Hepatocyte (in vitro differentiated cells and primary cell): ENCODE measurements around the genes CCDC27 and ACOT7.

- RAMPAGE, long total RNA: no peak
- RRBS: no CpG with 5 or more reads among the region's 14 CpGs
These were observed 50.8 kb downstream of the MEGF6 start for GRCh38 chr1:3560483-3560990.

GRCh38 chr1:3740969-3741876 is 11.0 kb upstream of the CCDC27 start:
- RAMPAGE, long total RNA: no peak
- RRBS: 97% methylated on average over 1 of the region's 21 CpGs

DNA sequence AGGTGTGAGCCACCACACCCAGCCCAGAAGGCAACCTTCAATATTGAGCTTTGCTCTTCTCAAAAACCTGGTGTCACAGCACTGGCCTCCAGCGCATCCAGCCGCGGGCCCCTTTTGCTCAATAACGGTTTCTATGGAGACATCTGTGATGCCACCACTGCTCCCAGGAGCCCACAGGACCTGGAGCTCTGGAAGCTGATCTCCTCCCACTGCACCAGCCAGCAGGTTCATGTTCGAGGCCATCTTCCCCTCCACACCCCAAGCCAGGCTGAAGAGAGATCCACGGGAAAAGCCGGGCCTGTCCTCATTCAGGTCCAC is at the start of gene CCDC27:
CCDC27 (plus strand) TSS at position 198 of the 318 bp plus-strand sequence.
- RAMPAGE, long total RNA: no peak
- RRBS: no CpG with 5 or more reads among the region's 7 CpGs

DNA sequence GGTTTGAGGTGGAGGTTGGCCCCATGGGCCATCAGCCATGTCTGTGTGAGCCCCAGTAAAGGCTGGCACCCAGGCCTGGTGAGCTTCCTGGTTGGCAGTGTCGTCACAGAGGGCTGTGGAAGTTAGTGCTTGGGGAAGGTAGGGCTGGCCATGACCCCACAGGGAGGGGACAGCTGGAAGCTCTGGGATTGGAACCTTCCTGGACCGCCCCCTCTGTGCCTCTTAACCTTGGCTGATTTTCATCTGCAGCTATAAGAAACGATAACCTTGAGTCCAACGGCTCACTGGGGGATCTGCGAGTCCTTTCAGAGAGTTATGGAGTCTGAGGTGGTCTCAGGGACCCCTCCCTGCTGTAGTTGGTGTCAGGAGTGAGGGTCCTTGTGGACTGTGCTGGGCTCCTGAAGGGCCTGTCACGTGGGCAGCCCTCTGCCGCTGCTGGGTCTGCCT is 19.9 kb downstream of the C1orf174 start:
- RAMPAGE, long total RNA: no peak
- RRBS: no CpG with 5 or more reads among the region's 7 CpGs

DNA sequence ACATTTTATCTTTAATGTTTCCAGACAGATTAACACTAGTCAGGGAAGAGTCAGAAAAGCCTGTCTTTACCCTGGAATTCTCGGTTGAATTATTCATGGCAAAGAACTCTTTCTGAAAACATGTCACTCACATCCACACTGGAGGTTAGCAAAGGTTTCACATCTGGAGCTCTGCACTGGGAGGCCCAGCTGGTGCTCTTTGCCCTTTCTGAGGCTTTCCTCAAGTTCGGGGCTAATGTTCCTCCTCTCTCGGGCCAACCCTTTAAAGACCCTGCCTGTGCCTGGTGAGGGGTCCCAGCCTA is 265.9 kb upstream of the C1orf174 start:
- RAMPAGE, long total RNA: no peak
- RRBS: no CpG with 5 or more reads among the region's 3 CpGs

DNA sequence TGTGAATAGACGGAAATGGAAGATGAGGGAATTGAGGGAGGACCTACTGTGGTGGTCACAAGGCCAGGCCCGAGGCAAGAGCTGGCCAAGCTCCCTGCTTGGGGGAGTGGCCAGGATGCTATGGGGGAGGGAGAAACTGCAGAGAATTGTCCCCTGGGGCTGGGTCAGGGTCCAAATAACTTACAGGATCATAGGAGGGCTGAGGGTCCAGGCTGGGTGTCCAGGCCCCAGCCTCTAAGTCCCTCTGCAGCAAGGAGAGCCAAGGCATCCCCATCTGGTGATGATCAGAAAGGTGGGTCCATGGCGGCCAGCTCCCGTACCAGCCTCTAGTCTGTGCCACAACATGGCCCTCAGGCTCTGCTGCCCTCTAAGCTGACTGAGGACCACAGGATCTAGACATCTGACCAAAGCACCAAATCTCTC is 349.3 kb upstream of the AJAP1 start:
- RAMPAGE, long total RNA: no peak
- RRBS: no CpG with 5 or more reads among the region's 4 CpGs

DNA sequence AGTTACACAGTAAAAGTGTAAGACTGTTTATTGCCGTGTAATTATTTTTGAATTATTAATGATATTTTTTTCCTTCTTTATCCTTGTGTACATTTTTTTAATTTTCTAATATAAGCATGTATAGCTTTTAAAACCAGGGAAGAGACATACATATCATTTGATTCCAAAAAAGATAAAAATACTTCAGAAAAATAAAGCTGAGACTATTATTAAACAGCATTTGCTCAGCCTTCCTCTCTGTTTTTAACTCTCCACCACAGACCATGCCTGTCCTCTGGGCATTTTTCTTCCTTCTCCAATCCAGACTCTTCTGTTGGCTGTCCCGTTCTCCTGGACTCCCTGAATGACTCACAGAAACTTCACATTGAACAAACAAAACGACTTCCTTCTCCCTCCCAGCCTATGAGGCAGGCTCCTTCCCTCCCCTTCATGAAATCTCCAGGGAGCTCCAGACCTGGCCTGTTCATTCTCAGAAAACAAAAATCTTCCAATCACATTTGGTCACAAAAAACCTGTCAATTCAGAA is 421.4 kb downstream of the NPHP4 start:
- RAMPAGE, long total RNA: no peak
- RRBS: no CpG with 5 or more reads among the region's 3 CpGs

- RAMPAGE, long total RNA: no peak
- RRBS: 97% methylated on average over 2 of the region's 15 CpGs
These were observed 74.8 kb downstream of the NPHP4 start for GRCh38 chr1:5917298-5918029.

GRCh38 chr1:5949149-5949834 is 42.9 kb downstream of the NPHP4 start:
- RAMPAGE, long total RNA: no peak
- RRBS: 57% methylated on average over 1 of the region's 15 CpGs

- RAMPAGE, long total RNA: no peak
- RRBS: no CpG with 5 or more reads among the region's 7 CpGs
These were observed 20.3 kb upstream of the NPHP4 start for GRCh38 chr1:6012503-6012933.

DNA sequence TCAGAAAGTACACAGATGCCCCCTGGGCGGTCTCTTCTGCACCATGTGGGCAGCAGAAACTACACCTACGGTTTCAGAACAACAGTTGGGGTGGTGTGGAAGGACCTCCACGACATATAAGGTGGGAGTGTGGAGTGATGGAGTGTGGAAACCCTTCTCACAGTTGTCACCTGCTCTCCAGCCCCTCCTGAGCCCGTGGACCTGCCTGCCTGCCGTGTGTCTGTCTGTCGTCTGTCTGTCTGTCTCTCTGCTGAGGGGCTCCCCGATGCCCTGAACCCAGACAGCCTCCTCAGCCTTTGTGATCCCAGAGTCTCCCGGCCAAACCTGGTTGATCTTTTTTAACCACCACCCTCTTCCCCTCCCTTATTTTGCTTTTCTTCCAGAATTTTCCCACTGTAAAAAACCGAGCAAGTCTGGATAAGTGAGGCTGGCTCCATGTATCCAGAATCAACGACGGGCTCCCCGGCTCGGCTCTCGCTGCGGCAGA is 5.5 kb upstream of the KCNAB2 start:
- RAMPAGE, long total RNA: no peak
- RRBS: no CpG with 5 or more reads among the region's 15 CpGs

- RAMPAGE, long total RNA: no peak
- RRBS: no CpG with 5 or more reads among the region's 44 CpGs
These were observed 3.3 kb downstream of the RNF207 start for GRCh38 chr1:6209167-6209653.

- RAMPAGE, long total RNA: no peak
- RRBS: no CpG with 5 or more reads among the region's 20 CpGs
These were observed 13.3 kb downstream of the ICMT start for GRCh38 chr1:6222248-6223166.

- RAMPAGE, long total RNA: no peak
- RRBS: no CpG with 5 or more reads among the region's 23 CpGs
These were observed 20.2 kb upstream of the GPR153 start for GRCh38 chr1:6281103-6281593.

- RAMPAGE, long total RNA: no peak
- RRBS: no CpG with 5 or more reads among the region's 9 CpGs
These were observed 20.8 kb upstream of the GPR153 start for GRCh38 chr1:6281619-6282167.

- RAMPAGE, long total RNA: no peak
- RRBS: no CpG with 5 or more reads among the region's 6 CpGs
These were observed 59.3 kb downstream of the ACOT7 start for GRCh38 chr1:6334315-6334611.

DNA sequence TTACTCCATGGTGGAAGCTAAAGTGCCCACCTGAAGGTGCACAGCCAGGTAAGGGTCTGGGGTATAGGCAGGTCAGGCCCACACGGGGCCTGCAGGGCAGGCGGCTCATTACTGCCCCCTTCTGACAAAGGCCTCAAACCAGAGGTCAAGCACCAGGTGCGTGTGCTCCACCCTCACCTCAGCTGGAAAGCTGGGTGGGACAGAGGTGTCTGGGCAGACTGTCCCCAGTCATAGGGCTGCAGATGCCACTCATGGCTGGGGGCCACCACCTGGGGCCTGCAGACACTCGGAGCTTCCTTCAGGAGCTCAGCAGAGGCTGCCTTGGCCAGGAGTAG is 36.3 kb downstream of the ACOT7 start:
- RAMPAGE, long total RNA: no peak
- RRBS: no CpG with 5 or more reads among the region's 4 CpGs

- RAMPAGE, long total RNA: no peak
- RRBS: no CpG with 5 or more reads among the region's 6 CpGs
These were observed 1.4 kb downstream of the ACOT7 start for GRCh38 chr1:6392070-6392609.

DNA sequence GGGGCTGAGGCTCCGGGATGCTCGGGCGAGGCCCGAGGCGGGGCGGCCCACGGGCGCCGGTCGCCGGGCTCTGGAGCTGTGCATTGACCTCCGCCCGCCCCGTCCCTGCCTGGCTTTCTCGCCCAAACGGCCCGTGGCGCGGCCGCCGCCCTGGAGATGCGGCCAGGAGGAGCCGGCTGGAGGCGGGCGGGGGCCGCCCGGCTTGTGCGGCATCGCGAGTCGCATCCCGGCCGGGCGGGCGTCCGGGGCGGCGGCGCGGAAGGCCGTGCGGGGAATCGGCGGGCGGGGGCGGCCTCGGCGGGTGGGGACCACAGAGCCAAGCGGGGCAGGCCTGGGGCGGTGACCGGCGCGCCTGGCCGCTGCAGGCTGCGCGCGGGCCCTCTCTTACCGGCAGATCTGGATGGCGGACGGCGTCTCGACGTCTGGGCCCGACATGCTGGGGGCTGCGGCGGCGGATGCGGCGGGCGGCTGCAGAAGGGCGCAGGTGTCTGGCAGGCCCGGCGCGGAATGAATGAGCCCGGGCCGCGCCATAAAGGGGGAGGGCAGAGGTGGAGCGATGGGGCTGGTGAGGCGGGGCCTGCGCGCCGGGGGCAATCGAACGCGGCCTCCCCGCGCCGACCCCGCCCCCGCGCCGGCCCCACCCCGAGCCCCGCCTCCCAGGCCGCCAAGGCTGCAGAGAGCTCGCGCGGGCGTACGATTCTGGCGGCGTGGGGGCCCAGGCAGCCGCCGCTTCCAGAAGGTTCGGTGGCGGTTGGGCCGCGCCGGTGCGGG is 513 bp downstream of the ACOT7 start:
- RAMPAGE, long total RNA: no peak
- RRBS: 2% methylated on average over 57 of the region's 110 CpGs

- RAMPAGE, long total RNA: no peak
- RRBS: 1% methylated on average over 29 of the region's 59 CpGs
These were observed at the start of gene ACOT7 for GRCh38 chr1:6393640-6394383. Gene ACOT7, minus strand, starts transcription at chr1:6393767.